Measurements from ENCODE around the gene MAGEB17.

GRCh38 chrX:11428211-11428965 lies 135.2 kb downstream of the AMELX start:
- PRO-cap: no peak

GRCh38 chrX:12865362-12865732 lies 1.5 kb upstream of the TLR7 start:
- PRO-cap: no peak

- PRO-cap: no peak
These were observed 27.7 kb upstream of the TMSB4X start for GRCh38 chrX:12947121-12947626.

- PRO-cap: no peak
These were observed 6.6 kb upstream of the TMSB4X start for GRCh38 chrX:12968116-12968845.

GRCh38 chrX:12973972-12974231 lies 1.0 kb upstream of the TMSB4X start:
- PRO-cap: no peak

DNA sequence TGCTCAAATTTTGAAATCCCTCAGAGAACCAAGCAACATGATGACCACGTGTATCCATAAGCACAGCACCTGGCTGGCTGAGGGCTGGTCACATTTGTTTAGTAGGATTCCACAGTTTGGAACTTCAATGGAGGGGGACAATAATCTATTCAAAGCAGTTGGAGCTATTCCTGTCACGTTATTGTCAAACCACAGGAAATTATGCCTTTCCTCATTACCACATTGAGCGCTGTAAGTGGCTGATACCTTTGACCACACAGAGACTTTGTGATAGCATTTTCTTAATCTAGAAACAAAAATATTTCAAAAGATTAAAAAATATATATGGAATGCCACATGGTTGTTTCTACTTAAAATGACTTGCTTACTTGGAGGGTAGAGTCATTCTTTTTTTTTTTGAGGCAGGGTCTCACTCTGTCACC lies 7.1 kb downstream of the TMSB4X start:
- PRO-cap: no peak

- PRO-cap: no peak
These were observed 15.0 kb downstream of the FAM9C start for GRCh38 chrX:13029424-13029751.

- PRO-cap: no peak
These were observed 46.6 kb upstream of the FAM9C start for GRCh38 chrX:13090970-13091541.

DNA sequence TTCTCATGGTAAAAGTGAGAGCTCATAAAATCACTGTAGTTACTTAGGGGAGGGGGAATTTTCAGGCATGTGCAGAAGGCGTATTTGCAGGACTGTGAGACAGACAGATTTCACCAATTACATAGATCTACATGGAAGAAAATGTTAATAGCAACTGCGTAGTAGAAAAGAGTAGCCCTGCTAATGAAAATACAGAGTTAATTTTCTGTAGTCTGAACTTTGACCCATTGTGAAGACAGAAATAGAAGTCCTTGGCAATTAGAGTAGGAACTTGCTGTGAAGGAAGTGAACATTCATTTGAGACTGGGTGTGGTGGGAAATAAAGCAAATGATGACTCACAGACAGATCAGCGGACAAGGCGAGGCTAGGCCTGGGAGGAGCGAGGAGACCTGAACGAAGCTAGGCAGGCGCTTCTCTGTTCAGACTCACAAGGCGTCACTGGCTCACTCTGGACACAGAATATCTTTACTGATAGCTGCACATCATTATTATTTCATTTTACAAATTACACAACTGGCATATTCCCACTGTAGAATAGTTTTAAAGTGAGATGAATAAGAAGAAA lies 57.2 kb upstream of the FAM9C start:
- PRO-cap: no peak

DNA sequence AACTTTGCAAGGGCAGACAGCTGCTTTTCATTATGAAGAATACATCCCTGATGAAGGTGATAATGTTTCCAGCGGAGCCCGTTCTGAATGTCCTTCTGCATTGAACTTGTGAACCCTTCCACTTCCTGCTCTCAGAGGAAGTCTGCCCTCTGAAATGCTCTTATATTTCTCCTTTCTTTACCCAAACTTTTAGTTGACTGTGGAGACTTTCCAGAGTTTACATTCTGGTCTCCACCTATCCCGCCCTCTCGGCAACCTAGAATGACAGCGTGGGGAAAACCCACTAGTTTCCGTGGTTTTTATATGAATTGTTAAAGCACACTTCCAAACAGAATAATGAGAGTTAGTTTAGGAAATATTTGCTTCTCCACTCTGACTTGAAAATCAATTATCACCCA lies 123.5 kb upstream of the FAM9C start:
- PRO-cap: no peak

DNA sequence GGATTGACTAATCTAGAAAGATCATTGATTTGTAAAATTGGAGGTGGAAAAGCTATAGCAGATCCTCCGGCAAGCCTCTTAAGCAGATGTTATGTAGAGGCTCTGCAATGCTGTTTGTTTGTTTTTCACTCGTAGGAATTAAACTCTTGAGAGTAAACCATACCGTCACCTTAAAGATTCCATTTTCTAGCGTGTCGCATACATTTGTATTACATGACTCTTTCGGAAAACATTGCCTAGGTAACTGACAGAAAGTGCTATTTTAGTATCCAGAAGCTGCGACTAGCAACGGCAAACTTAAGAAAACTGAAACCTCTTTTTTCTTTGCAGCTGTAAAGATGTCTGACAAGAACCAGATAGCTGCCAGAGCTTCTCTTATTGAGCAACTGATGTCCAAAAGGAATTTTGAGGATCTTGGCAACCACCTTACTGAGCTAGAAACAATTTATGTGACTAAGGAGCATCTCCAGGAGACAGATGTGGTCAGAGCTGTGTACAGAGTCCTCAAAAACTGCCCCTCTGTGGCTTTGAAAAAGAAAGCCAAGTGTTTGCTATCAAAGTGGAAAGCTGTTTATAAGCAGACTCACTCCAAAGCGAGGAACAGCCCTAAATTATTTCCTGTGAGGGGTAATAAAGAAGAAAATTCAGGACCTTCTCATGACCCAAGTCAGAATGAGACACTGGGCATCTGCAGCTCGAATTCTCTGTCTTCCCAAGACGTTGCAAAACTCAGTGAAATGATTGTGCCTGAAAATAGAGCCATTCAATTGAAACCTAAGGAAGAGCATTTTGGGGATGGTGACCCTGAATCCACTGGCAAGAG lies 9.4 kb downstream of the TCEANC start:
- PRO-cap: no peak

DNA sequence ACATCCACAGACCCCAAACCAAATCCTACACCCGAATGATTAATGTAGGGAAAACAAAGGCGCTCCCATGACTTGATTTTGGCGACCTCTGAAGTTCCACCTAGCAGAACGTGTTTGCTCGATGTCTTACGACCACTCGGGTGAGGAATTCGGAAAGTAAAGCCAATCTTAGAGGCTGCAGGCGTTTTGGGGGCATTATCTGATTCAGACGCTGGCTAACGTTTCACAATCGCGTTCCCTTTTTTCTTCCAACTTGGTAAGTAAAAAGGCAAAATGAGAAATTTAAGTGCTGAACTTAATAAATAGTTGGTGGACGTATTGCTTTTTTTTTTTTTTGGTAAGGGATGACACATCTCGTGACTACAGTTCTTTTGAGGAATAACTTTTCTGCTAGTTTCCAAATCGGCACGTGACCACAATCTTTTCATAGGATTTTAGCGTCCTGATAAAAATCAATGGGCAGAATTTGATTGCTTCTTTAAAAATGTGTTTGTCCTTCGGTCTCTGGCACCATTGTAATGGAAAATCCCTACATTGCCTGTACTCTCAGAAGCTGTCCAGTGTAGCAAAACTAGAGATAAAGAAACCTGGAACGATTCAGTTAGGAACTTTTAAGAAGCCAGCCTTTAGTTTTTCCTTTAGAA lies 839 bp downstream of the RAB9A start:
- PRO-cap: no peak

GRCh38 chrX:13736129-13736868 lies 1.8 kb downstream of the OFD1 start:
- PRO-cap: no peak

- PRO-cap: no peak
These were observed 110.5 kb upstream of the GEMIN8 start for GRCh38 chrX:14140203-14140556.

- PRO-cap: no peak
These were observed 17.3 kb downstream of the ASB11 start for GRCh38 chrX:15297955-15298713.

DNA sequence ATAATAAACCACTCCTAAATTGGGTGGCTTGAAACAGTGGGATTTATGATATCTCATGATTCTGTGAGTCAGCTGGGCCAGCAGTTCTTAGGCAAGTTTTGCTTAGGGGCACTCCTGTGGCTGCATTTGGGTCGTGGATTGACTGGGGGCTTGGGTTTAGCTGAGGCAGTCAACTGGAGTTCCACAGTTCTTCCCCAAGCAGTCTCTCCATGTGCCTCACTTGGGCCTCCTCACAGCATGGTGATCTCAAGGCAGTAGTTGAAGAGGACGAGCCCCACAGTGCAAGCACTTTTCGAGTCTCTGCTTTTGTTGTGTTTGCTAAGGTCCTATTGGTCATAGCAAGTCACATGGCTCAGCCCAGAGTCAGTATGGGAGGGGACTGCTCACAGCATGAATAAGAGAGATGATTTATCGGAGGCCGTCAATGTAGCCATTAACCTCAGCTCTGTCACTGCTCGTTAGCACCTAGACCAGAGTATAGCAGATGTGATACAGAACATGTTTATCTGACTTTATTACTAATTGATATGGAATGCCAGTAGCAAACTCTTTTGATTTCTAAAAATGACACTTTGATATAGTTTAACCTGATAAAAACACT lies 29.7 kb downstream of the BMX start:
- PRO-cap: no peak

DNA sequence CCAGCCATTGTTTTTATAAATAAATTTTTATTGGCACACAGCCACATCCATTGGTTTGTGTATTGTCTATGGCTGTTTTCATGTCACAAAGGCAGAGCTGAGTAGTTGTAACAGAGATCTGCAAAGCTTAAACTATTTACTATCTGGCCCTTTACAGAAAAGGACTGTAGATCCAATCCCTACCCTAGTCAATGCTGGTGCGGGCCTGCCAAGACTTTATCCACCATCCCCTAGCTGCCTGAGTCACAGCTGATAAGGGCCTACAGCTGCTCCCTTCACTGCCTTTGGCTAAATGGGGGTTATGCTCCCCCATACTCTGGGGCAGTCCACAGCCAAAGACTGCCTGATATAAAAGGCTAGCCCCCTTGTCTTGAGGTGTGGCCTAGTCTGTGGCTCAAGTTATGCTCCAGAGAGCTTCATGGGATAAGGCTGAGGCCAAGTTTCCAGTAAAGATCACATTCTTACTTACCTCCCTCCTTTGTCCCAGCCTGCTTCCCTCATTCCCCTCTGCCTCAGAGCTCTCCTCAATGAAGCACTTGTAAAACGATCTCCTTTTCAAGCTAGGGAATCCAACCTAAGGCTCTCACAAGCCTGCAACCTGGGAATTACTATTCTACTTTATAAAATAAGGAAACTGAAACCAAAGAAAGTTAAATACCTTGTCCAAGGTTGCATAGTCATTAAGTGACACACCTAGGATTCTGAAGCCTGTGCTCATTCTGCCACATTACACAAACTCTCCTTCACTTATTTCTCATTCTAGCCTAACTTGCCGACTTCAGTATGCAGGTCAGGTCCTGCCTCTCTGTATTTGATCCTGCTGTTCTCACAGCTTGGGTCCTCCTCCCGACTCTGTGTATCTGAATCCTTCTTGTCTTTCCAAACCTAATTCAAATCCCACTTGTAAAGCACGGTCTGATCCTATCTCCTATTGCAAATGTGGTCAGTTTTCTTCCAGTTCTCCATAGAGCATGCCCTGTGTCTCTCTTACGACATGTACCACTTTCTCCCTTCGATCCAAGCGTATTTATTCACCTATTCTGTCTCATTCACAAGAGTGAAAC lies 20.6 kb downstream of the ACE2 start:
- PRO-cap: no peak

GRCh38 chrX:15804434-15804808 lies 14.1 kb downstream of the ZRSR2 start:
- PRO-cap: no peak

- PRO-cap: bidirectional peak, plus-strand start at chrX:15855100, minus-strand start at chrX:15854813; unidirectional peak, plus-strand start at chrX:15855175; bidirectional peak, plus-strand start at chrX:15855336, minus-strand start at chrX:15855238
These were observed 557 bp upstream of the AP1S2 start for GRCh38 chrX:15854971-15855768.

DNA sequence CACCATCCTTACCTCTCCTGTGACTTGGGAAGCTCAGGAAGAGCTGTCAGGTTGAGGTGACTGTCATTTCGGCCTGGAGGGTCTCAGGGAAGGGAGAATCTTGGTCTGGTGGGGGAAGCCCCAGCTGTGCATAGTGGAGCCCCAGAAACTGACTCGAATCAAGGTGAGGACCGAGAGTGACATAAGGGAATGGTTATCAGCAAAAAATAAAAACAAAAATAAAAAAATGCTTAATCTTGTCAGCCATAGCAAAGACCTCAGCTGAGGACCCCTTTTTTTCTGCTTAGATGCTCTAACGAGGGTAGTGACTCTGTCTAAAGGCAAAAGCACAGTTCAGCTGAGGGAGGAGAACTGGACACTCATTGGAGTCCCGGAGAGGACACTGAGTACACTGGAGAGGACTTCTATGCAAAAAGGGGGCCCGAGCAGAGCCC lies at the start of gene MAGEB17:
TSS of gene MAGEB17 (plus strand) at position 287 of the 434 bp plus-strand sequence.
- PRO-cap: no peak